Bronchus fibroblast of lung (primary cell): ENCODE measurements around a stretch of chr2.

GRCh38 chr2:42794258-42794907 lies 2.0 kb upstream of the HAAO start:
- RAMPAGE, long total RNA: no peak

DNA sequence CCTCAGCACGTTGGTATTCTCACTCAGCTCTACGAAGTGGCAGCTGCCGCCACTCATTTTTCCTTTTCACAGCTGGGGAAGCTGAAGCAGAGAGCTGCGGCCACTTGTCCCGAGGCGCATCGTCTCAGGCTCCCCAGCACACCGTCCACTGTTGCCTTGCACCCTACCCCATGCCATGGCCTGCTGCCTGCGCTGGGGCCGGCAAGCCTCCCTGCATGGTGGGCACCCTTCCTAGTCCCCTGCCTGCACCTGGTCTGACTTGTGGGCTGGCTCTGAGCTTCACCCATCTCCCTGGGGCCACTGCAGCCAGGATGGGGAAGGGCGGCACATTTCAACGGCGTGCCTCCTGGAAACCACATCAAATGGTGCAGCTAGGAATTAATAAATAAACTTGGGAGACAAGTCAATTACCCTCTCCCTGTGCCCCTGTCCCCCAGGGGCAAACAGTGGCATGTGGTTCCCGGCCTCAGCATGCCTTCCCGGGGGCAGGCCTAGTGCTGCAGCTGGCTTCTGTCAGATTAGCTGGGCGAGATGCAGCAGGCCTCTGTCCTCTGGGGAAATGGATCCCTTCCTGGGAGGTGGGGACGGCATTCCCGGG lies 64.7 kb upstream of the HAAO start:
- RAMPAGE, long total RNA: no peak

DNA sequence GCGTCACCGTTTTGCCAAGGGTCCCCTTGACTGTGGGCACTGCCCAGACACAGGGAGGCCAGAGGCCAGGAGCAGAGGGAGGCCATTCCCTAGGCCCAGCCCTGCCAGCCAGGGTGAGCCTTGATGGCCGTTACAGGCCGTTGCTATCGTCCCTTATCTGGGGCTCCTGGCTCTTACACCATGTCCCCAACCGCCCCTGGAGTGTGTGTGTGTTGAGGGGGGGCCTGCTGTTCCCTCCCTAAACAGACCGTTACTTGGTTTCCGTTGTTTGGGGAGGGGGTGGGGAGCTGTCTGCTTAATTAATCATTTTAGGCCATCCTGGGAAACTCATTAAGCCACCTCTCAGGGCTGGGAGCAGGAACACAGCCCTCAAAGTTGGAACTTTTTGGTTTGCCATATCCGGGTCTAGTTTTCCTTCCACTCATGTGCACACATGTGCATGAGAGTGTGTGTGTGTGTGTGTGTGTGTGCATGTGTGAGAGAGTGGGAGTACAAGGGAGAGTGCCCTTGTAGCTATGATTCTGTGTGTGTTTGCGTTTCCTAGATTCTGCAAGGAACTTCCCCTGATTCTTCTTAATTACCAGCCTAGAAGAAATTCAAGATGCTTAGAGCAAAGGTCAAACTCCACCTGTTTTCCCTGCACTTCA lies 135.2 kb upstream of the HAAO start:
- RAMPAGE, long total RNA: no peak

- RAMPAGE, long total RNA: no peak
These were observed 172.3 kb upstream of the HAAO start for GRCh38 chr2:42964650-42965207.

GRCh38 chr2:43026380-43026691 lies 200.1 kb downstream of the ZFP36L2 start:
- RAMPAGE, long total RNA: no peak

DNA sequence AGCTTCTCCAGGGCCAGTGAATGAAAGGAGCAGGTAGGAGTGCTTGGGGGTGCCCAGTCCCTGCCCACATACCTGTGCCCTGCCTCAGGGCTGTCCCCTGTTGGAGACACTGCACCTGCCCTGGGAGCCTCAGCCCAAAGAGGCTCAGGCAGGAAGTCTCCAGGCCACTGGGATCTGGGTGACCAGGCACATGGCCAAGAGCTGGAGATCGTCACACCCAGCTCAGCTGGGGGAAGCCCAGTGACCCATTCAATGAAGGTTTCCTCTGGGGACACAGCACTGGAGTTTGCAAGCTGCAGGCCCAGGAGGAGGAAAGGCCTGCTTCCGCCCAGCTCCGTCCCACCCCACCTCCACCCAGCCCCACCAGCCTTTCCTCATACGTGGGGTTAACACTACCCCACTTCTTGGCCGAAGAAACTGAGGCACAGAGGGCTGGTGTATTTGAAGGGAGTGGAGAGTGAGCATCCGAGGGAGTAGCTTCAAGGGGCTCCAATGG lies 156.3 kb downstream of the ZFP36L2 start:
- RAMPAGE, long total RNA: no peak

DNA sequence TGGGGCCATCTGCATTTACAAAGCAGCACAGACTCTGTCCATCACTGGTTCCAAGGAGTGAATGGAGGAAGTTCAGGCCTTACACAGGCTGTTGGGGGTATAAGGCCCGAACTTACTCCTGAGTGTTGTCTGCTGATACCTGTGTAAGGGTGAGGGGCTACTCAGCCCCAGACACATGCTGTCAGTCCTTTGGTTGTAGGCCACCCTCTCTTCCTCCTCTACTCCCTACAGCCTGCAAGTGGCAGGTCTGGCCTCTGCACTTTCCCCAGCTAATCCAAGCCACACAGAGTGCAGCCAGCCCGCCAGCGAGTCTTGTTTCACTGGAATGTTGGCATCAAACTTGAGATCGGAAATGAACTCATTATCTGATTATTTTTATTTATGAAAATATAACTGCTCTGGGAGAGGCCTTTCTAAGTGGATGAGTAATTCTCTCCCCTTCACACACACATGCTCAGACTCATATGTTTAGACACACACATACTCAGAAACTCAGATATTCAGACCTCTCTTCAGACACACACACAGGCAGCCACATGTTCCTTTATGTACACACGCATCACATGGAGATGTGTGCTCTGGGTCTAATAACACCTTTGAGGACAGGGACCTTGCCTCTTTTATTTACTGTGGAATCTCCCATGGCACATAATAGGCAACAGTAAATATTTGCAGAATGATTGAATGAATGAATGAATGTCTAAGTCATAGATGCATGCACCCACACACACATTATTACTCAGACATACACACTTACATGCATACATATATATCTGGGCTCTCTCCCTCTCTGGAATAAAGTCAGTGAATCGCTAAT lies 151.3 kb downstream of the ZFP36L2 start:
- RAMPAGE, long total RNA: no peak

- RAMPAGE, long total RNA: no peak
These were observed 126.1 kb downstream of the ZFP36L2 start for GRCh38 chr2:43100378-43100731.

GRCh38 chr2:43128171-43128453 lies 98.3 kb downstream of the ZFP36L2 start:
- RAMPAGE, long total RNA: no peak

DNA sequence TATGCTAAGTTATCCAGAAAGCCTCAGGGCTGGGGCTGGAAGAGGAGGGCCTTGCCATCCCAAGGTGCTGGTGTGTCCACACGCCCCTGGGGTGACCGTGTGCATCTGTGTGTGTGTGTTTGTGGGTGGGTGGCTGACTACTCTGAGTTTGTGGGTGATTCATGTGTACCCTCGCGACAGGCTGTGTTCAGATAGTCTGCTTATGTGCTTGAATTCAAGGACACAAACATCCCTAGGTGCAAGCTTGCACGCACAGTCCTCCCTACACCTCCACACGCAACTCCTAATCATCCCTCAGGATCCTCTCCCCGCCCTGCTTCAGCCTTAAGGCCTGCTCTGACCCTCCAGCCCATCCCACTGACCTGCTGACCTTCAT lies 33.2 kb downstream of the ZFP36L2 start:
- RAMPAGE, long total RNA: no peak

GRCh38 chr2:43225015-43225406 lies 1.4 kb downstream of the ZFP36L2 start:
- RAMPAGE, long total RNA: no peak

DNA sequence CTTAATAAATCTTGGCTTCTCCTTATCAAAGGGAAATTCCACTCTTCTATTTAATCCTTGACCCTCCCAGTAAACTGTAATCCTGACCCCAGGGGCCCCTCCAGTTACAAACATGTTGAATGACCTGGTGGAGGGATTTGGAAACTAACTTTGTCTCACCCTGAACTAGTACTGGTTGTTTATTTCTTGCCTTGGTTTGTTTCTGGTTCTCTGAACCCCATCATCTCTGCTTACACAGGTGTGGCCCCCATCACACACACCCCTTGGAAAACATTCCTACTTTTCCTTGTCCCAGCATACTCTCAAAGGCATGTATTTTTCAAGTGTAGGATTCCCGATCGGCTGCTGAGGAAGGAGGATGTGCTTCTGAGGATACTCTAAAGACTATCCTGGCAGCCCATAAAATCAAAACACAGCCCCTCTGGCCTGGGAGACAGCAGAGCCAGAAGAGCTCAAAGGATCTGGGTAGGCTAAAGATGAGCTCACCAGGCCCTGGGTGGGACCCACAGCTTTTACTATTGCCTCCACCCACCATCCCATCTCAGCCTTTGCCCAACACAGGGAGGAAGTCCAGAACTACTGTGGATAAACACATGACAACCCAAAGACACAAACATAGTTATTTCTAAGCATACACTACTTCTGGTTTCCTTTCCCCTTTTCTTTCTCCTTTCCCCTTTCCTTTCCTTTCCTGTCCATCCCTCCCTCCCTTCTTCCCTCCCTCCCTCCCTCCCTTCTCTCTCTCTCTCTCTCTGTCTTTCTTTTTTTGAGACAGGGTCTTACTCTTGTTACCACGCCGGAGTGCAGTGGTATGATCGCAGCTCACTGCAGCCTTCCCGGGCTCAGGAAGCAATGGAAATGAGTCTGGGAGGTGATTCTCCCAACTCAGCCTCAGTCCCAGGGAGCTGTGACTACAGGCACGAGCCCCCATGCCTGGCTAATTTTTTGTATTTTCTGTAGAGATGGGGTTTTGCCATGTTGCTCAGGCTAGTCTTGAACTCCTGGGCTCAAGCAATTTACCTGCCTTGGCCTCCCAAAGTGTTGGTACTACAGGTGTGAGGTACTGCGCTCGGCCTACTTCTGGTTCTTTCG lies 79.2 kb upstream of the ZFP36L2 start:
- RAMPAGE, long total RNA: no peak

DNA sequence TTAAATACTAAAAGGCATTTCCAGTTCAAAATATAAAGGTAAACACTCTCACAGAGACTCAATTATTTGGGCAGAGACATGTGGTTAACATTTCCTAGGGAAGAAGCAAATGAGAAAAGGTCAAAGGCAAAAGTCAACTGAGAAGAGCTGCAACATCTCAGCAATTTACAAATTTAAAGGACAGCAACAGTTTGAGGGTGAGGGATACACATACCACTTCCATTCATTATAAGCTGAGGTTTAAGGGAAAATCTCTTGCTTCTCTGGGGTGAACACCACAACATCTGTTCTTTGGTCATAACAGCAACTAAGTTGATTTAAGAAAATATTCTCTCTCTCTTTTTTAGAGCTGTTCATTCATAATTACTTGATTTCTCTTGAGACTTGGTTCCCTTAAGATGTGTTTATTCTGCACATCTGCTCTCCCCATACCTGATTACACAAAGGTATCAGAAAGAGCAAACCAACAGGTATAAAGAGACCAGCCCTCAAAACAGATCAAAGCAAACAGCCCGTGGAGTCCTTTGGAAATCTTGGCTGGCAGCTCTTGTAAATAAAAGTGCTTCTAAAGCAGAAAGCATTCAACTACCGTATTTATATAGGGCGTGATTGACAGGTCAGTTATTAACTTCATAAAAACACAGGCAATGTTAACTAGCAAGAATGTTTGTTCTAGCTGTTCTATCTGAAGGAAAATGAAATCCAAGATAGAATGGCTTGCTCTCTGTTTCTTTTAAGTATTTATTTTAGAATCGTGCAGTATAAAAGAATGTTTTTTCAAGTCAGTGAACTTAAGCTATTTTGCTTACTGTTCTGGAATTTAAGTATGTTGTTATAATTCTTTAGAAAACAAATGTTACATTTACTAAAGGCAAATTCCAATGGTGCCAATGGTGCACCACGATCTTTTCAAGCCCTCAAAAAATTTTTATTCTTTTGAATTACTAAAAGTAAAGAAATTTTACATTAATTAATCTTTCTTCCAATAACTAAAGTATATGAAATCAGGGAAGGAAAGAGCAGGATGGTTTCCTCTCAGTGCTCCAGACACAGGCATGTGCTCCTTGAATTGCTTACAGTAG lies 132.7 kb downstream of the THADA start:
- RAMPAGE, long total RNA: no peak

DNA sequence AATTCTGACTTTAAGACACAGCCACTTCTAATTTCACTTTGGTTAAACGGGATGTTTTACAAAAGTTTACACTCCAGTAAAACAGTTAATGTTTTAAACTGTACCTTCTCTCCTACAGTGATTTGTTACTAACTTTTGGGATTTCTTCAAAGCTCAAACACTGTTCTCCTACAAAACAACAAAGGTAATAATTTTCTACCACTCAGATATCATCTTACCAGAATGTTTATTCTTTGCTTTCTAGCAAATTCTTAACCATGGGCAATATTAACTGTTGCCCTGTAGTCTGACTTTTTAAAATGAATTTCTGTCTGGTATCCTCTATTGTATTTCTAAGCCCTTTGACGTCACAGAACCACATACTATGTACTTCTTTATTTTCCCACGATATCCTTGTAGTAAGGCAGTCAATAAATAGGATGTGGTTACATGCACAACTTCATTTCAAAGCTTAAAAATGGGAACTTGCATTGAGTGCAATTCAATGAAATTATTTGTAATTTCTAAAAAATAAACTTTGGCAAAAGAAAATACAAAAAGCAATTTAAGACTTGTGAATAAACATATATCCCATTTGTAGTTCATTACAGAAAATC lies 58.7 kb downstream of the THADA start:
- RAMPAGE, long total RNA: no peak

DNA sequence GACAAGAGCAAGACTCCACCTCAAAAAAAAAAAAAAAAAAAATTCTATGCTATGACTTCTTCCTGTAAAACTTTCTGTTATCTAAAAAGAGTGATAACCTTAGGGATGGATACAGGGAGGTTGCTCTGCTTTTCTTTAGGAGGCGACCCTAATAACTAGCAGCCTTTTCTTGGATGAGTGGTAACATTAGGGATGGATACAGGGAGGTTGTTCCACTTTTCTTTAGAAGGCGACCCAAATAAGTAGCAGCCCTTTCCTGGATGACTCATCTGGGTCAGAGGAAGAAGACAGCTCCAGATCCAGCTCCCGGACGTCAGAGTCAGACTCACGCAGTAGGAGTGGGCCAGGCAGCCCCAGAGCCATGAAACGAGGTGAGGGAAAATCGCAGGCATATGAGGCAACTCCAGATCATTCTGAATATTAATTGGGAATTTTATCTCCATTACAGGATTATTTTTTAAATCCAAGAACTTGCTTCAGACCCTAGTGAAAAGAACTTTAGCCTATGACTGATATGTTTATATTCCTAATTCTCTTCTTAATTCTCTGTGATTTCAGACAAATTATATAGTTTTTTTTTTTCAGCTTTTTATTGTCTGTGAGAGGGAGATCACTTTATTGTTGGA lies 31.1 kb upstream of the C1GALT1C1L start:
- RAMPAGE, long total RNA: no peak

DNA sequence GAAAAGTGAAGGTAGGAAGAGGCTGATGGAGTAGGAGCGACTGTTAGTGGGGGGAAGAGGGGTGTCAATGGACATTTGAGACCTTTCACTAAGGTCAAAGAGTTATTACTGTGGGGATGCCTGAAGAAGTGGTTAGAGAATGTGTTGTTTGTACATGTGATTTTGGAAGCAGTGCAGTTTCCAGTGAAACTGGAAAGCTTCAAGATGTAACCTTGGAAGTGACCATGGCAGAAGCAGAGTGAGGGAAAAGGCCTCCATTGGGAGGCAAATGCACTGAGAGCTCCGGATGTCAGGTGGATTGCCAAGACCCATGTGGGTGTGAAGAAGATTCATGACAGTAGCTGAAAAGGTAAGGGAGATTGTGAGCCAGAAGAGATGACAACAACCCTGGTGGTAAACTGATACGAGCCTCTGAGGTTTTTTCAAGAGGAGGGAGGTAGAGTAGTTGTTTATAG lies 6.2 kb downstream of the DYNC2LI1 start:
- RAMPAGE, long total RNA: no peak

DNA sequence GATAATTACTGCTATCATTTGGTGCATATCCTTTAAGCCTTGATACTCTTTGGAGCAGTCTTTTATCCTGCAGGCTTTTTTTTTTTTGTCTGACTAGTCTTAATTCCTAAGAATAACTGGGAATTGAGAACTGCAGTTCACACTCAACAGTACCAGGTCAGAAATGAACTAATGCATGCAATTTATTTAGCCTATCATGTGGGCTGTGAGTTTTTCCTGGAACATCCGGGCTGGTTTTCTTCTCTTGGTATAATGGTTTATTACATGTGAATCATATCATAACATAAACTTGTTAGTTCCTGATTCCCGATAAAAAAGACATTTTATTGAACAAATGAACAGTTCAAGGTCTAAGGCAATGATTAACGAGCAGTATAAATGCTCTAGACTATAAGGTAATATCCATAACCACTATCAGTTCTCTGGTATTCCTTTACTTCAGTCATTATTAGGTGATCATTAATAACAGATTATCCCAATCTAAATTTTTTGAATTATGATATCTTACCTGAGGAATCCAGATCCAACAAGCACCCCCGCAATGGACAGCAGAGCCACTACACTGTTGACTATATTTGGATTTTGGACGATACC lies 19.1 kb downstream of the ABCG5 start:
- RAMPAGE, long total RNA: no peak

GRCh38 chr2:43869856-43870516 lies 31.2 kb downstream of the ABCG8 start:
- RAMPAGE, long total RNA: no peak

GRCh38 chr2:43963385-43963972 lies 32.3 kb downstream of the LRPPRC start:
- RAMPAGE, long total RNA: no peak

- RAMPAGE, long total RNA: no peak
These were observed 52.7 kb upstream of the SLC3A1 start for GRCh38 chr2:44222626-44222998.